ENCODE measurements around the gene MTERF2.

GRCh38 chr12:106138065-106138420 lies 711 bp downstream of the NUAK1 start:
- PRO-cap = no peak

DNA sequence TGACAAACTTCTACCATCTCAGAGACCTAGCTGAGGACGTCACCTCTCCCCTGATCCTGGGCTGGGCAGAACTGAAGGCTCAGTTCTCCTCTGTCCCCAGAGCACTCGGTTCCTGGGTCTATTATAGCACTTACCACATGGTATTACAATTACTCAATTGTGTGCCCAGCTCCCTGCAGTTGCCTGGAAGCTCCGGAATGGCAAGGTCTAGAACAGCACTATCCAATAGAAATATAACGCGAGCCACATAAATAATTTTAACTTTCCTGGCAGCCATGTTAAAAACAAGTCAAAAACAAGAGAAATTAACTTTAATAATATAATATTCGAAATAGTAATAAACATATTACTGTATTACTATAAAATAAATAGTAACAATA lies 7.4 kb upstream of the NUAK1 start:
- PRO-cap = no peak

- PRO-cap = no peak
Measured at GRCh38 chr12:106223958-106224527, 23.8 kb downstream of the CKAP4 start.

DNA sequence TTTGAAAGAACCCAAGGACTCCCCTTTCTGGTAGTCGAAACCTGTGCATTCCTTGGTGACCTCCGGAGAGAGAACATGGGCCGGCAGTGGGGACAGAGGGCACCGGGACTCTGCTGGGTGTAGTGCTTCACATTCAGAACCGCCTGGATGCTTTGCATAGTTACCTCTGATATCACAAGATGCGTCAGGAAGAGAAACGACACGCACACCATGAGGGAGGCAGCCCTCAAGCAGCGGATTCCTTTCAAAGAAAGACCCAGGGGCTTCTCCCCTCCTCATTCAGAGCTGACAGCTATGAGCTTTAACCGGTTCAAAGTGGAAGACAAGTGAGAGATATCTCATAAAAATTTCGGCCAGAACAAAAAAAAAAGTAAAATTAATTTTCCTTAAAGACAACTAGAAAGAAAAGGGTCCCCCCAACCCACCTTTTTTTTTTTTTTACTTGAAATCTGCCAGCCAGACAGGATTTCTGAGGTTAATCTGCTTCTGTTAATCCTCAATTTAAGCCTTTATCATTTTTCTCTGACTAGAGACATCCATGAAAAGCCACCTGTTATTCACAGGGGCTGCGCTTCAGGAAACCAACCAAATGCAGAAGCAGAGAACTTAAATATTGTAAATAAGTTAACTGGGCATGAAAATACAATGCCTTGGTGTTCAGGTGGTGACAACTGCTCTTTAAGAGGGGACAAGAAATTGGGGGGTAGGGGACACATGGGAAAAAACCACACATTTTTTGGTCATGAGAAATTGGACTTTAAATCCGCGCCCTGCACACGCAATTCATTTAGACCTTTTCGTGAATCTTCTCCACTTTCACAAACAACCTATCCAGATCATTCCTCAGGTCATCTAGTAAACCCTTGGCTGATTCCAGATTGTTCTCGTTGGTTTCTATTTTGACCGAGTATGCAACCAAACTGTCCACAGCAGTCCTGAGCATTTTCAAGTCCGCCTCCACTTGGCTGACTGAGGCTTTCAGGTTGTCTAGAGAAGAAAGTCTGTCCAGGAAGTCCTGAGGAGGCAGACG lies 9.3 kb downstream of the CKAP4 start:
- PRO-cap = no peak

- PRO-cap = no peak
Measured at GRCh38 chr12:106246785-106247198, 1.0 kb downstream of the CKAP4 start.

DNA sequence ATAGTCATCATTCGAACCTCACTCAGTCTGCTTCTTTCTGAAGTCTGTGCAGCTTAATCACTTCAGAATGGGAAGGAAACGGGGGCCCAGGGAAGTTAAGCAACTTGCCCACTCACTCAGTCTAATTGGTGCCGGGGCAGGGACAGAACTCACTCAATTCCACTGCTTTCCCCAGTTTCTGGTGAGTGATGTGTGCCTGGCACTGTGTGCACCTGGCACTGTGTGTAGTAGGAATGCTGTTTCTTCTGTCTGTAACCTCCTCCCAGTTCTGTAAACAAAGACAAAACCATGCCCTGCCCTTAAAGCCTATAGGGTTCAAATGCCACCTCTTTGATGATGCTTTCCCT lies 1.3 kb upstream of the CKAP4 start:
- PRO-cap = no peak

- PRO-cap = unidirectional peak, plus-strand start at chr12:106301882; unidirectional peak, plus-strand start at chr12:106301946
Measured at GRCh38 chr12:106301633-106302382, 725 bp upstream of the TCP11L2 start.

- PRO-cap = no peak
Measured at GRCh38 chr12:106359666-106360057, 2.1 kb downstream of the POLR3B start.

- PRO-cap = no peak
Measured at GRCh38 chr12:106477785-106478017, 105.1 kb upstream of the RFX4 start.

DNA sequence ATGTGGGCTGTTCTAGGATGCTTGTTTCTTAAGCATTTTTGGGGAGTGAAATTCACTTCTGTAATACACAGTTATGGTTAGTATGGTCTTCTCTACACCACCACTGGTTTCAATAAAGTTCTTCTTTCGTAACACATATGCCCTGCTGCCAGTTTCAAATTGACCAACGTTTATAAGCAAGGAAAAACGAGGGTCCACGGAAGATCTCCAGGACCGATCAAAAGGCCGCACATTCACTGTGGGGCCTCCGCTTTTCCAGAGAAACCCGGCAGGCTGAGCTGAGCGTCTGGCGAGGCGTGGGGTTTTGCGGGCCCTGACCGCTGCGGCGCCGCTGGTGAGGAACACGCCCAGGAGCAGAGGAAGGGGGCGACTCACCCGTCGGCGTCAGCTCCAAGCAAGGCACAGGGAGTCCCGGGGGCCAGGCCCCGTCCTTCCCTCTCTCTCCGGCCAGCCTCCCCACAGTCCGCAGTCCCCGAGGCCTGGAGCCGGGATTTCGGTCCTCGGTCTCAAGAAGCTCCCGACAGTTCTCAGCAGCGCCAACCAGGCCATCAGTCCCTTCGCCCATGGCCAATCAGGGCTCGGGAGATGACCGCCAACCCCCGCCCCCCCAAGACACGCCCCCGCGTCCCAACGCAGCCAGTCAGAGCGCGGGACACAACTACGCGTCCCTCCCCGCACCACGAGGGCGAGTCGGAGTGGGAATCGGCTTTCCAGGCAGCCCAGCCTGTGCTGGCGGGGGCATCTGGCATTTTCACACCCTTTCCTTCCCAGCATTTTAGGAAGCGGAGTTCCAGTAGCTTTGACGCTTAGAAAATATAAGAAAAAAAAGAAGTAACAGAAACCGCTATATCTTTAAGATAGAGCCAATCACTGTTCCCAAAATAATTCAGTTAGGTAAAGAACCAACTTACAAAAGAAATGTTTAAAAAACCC lies at the start of gene MTERF2:
Gene MTERF2 (minus strand): TSS at position 553 of the 933 bp plus-strand sequence.
- PRO-cap = bidirectional peak, plus-strand start at position 688 of the sequence, minus-strand start at position 481 of the sequence

DNA sequence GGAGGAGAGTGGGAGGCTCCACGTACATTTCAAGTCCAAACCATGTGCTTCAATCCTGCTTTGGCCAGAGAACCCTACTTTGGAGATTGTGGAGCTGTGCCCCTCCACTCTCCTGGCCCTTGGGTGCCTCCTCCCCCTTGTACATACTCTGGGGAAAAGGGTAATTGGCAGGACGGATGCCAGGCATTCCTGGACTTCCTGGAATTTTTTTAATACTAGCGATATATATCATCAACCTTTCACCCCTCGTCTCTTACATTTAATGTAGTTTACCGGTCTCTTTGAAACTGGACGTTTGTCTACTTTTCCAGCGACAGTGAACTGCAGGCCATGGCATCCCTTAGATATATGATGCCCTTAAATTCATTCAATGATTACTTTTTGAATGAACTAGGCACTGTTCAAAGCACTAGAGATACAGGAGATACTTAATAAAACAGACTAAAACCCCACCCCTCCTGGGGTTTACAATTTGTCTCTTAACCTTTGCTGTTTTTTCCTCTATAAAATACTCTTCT lies 834 bp upstream of the CRY1 start:
- PRO-cap = unidirectional peak, minus-strand start at position 114 of the sequence

GRCh38 chr12:107178950-107179188 lies 85.5 kb upstream of the CRY1 start:
- PRO-cap = no peak

DNA sequence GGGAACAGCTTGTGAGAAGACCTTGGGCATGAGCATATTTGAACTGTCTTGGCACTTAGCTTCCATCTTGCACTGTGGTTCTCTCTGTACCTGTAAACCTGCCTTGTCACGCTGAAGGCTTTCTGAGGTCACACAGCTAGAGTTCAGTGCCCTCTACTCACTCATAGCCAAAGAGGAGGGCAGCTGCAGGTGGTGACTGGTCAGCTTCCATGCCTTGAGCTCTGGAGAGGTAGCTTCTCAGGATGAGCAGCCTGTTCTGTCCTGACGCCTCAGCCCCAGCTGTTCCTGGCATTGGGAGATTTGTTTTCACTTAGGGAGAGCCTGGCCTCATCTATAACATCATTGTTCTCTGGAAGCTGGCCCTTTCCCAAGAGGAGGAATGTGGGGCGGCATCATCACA lies 30.7 kb downstream of the ABTB3 start:
- PRO-cap = no peak

- PRO-cap = no peak
Measured at GRCh38 chr12:107372044-107372702, 53.9 kb downstream of the ABTB3 start.

- PRO-cap = bidirectional peak, plus-strand start at chr12:107634829, minus-strand start at chr12:107634714
Measured at GRCh38 chr12:107634520-107634994, 51.0 kb upstream of the PWP1 start.

GRCh38 chr12:107749855-107750637 lies 10.9 kb downstream of the PRDM4 start:
- PRO-cap = no peak

- PRO-cap = no peak
Measured at GRCh38 chr12:107780291-107780754, 5.8 kb downstream of the ASCL4 start.

- PRO-cap = no peak
Measured at GRCh38 chr12:108302210-108302872, 36.8 kb downstream of the CMKLR1 start.

DNA sequence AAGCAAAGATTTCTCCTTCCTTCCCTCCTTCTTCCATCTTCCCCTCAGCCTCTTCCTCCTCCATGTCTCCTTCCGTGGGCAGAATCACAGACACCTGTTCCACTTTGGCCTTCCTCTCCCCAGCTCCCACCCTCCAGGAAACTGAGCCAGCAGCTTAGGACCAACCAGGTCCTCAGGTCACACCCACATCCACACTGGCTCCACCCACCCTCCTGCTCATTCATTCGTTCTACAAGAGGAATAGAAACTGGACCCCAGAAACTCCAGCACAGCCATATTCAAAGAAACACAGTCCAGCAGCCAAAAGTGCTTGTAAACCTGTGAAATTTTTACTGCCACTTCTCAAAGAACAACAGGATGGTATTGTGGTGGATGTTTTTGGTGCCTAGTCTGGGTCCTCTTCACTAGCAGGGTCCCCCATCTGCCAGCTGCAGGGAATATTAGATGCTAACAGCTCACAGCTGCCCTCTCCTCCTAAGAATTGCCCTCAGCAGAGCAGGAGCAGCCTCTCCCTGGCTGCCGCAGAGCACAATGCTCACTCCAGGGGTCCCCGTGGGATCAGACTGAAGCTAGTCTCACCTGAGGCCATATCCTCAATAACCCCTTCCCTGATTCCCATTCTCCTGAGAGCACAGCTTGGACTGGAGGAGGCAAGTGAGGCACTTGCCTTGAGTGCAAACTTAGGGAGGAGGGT lies 18.4 kb downstream of the CMKLR1 start:
- PRO-cap = no peak

DNA sequence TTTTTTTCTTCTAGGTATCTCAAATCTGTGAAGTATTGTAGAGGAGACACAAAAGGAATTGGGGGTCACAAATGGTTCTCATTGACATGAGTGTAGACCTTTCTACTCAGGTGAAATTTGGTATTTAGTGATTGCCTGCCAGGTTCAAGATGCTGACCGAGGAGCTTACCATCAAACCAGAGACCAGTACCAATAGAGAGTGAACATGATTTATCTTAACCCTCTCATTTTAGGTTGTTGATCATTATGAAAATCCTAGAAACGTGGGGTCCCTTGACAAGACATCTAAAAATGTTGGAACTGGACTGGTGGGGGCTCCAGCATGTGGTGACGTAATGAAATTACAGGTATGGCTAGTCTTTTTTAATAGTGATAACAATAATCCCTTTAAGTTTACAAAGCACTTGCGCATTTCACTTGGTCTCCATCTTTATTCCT lies 1.7 kb downstream of the ISCU start:
- PRO-cap = no peak

All from WTC11 (cell line).